WTC11 (cell line): ENCODE data around the gene MBD5.

DNA sequence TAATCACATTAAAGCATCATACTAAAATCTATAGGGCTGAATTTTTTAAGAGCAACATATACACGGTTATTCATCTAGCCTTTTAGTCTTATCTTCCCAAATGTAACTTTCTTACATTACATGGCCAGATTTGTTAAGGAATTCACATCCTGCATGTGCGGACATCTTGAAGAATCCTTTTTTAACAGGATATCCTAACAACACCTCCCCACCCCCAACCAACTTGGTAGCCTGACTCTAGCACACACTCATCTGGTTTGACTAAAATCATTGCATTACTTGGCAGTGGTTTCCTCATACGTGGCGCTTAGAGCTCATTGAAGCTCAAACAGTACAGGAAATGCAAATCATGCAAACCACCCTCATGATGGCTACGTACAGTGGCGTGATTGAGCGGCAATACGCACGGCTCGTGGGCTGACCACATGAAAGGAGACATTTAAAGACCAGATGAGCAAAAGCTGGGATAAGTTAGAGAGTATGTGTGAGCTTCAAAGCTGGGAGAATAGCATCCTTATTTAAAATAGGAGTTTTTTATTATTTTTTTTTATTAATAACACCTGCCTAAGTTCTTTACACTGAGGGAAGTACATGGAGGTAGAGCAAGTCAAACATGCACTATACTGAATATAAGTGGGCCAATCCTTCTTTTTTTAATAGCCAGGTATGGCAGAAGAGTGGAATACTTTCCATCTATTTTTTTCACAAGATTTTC, 148.6 kb downstream of the GTDC1 start:
- PRO-cap = no peak

DNA sequence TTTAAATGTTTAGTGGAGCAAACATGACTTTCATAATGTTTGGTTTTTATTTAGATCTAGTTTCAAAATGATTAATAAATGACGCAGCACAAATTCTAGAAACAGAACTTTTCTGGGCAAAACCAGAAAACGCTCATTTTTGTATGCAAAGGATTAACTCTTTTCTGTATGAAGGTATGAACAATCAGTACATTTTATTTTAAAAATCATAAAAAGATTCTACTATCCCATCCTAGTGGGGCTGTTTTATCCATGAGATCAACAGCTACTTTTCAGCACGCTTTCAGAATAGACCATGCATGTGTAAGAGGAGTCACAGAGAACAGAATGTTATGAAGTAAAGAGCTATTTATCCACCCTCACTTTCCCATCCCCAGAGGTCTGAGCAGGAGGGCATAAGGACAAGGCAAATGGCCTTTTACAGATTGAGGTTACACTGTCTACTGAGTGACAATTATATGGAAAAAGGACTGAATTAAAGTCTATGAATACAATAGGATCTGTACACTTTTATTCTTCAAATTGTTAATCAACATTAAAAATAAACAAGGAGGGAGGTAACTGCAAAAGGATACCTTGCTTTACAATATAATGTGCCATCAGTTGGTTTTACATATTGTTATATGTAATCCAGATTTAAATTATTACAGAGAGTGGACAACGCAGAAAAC, 83.1 kb downstream of the GTDC1 start:
- PRO-cap = no peak

GRCh38 chr2:144349480-144350002, 17.2 kb upstream of the GTDC1 start:
- PRO-cap = no peak

- PRO-cap = no peak
Measured at GRCh38 chr2:144443630-144443835, 76.4 kb downstream of the ZEB2 start.

GRCh38 chr2:144459870-144460441, 60.0 kb downstream of the ZEB2 start:
- PRO-cap = no peak

GRCh38 chr2:144484471-144485407, 35.2 kb downstream of the ZEB2 start:
- PRO-cap = no peak

GRCh38 chr2:144597369-144597896, 77.5 kb upstream of the ZEB2 start:
- PRO-cap = no peak

GRCh38 chr2:144667862-144668248, 147.9 kb upstream of the ZEB2 start:
- PRO-cap = no peak

GRCh38 chr2:144693160-144693825, 173.4 kb upstream of the ZEB2 start:
- PRO-cap = no peak

- PRO-cap = no peak
Measured at GRCh38 chr2:145194612-145195065, 674.7 kb upstream of the ZEB2 start.

GRCh38 chr2:145411373-145411919, 891.5 kb upstream of the ZEB2 start:
- PRO-cap = no peak

GRCh38 chr2:147843625-147844106, 1.2 kb upstream of the ACVR2A start:
- PRO-cap = bidirectional peak, plus-strand start at chr2:147843858, minus-strand start at chr2:147843791; bidirectional peak, plus-strand start at chr2:147843970, minus-strand start at chr2:147843968

GRCh38 chr2:147896015-147896596, 51.3 kb downstream of the ACVR2A start:
- PRO-cap = no peak

DNA sequence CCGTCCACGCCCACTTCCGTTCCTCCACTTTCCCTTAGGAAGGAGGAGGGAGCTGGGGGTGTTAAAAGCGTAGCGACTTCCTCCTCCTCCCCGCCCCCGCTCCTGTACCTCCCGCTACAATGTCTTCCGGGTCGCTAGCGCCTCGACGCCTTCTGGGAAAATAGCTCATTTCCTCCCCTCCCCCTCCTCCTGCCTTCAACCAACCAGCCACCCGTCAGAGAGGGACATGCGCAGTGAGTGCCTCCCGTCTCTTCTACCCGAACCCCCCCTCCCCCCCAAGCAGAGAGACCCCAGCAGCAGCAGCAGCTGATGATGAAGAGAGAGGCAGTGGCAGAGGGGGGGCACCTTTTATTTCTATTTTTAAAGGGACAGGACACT, at the start of gene MBD5:
MBD5 (plus strand) TSS at position 278 of the 378 bp plus-strand sequence.
- PRO-cap = bidirectional peak, plus-strand start at position 194 of the sequence, minus-strand start outside the sequence; unidirectional peak, plus-strand start at position 282 of the sequence

GRCh38 chr2:148021192-148021956, 483 bp downstream of the MBD5 start:
- PRO-cap = unidirectional peak, minus-strand start at chr2:148021551

DNA sequence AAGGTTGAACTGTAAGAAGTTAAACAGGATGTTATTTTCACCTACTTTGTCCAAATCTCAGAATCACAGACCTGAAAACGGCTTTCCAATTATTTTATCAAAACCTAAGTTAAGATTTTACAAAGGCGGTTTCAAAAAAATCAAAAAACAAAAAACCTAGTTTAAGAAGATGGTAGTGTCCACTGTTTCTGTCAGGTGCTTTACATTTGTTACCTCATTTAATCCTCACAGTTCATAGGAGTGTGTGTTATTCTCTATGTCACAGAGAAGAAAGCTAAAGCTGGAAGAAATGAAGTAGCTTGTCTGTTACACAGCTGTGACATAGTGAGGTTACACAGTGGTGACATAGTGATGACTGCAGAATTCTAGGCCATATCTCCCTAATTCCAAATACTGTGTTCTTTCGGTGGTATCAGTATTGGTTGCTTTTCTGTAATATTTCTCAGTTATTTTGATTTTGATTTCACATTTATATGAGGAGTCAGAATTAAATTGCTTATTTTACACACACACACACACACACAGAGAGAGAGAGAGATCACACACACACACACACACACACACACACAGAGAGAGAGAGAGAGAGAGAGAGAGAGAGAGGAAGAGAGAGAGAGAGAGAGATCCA, 81.4 kb downstream of the MBD5 start:
- PRO-cap = no peak

GRCh38 chr2:148422401-148423086, 222.0 kb upstream of the EPC2 start:
- PRO-cap = no peak

GRCh38 chr2:148614267-148615028, 30.1 kb upstream of the EPC2 start:
- PRO-cap = no peak

GRCh38 chr2:148667327-148667526, 22.7 kb downstream of the EPC2 start:
- PRO-cap = no peak

DNA sequence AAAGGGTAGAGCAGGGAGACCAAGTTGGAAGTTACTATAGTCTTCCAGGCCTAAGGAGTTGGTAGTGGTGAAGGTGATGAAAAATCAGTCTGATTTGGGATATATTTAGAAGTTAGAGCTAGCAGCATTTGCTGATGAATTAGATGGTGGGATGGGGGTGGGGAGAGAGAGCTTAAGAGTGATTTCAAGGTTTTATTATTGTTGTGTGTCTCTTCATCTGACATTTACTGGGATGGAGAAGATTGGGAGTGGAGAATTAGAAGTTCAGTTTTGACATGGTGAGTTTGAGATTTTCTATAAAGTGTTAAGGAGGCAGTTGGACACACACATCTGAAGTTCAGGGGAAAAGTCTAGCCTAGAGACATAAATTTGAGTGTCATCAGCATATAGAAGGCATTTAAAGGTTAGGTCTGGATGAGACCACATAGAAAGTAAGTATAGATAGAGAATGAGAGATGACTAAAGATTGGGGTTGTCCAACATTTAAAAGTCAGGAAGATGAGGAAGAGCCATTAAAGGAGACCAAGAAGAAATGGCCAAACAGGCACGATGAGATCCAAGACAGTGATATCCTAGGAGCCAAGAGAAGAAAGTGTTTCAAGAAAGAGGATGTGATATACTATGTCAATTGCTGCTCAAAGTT, 72.9 kb downstream of the LYPD6B start:
- PRO-cap = no peak